Measurements from ENCODE around the gene ARL8A.

DNA sequence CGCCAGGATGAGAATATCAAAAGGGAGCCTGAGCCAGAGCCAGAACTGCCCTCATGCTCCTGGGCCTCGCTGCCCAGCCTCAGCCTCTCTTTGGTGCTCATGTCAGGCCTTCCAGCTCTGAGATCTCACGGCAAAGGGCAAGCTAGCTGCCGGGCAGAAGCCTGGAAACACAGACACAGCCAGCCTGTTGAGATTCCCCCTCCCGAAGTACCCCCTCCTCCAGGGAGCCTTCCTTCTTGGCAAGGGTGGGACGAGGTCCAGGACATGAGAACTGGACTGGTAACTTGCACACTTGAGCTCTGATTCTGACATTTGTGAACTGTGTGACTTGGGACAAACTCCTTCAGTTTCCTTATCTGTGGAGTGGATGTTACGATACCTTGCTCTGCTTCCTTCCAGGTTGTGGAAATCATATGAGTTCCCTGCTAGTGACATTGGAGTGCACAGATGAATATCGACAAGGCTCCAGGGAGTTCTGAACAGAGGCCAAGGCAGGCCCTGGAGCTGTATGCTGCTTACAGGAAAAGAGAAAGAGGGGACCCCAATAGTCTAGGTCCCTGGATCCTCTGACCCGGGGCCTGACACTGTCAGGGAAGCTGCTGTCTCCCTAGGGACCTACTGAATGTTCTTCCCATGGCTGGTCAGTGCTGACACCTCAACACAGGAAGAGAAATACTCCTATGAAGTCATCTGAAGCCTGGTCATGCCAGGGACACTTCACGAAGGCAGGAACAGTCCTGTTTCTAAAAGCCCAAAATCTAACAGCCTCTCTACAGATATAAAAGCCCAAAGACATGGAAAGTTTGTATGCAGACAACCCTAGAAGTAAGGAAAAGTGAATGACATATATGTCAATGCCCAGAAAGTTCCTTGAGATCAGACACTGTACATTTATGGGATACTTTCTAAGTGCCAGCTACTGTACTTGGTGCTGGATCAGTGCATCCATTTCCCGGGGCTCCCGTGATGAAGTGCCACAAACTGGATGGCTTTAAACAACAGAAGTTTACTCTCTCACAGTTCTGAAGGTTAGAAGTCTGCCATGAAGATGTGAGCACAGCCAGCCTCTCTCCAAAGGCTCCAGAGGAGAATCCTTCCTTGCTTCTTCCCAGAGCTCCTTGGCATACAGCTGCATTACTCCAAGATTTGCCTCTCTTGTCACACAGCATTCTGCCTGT is 1.7 kb upstream of the LAD1 start:
- RRBS: no CpG with 5 or more reads among the region's 12 CpGs

- RRBS: no CpG with 5 or more reads among the region's 16 CpGs
Measured at GRCh38 chr1:201405232-201405826, 6.2 kb upstream of the LAD1 start.

GRCh38 chr1:201422285-201422642 is 734 bp upstream of the TNNI1 start:
- RRBS: no CpG with 5 or more reads among the region's 4 CpGs

- RRBS: 13% methylated on average over 5 of the region's 12 CpGs
Measured at GRCh38 chr1:201448128-201448549, 20.8 kb downstream of the PHLDA3 start.

DNA sequence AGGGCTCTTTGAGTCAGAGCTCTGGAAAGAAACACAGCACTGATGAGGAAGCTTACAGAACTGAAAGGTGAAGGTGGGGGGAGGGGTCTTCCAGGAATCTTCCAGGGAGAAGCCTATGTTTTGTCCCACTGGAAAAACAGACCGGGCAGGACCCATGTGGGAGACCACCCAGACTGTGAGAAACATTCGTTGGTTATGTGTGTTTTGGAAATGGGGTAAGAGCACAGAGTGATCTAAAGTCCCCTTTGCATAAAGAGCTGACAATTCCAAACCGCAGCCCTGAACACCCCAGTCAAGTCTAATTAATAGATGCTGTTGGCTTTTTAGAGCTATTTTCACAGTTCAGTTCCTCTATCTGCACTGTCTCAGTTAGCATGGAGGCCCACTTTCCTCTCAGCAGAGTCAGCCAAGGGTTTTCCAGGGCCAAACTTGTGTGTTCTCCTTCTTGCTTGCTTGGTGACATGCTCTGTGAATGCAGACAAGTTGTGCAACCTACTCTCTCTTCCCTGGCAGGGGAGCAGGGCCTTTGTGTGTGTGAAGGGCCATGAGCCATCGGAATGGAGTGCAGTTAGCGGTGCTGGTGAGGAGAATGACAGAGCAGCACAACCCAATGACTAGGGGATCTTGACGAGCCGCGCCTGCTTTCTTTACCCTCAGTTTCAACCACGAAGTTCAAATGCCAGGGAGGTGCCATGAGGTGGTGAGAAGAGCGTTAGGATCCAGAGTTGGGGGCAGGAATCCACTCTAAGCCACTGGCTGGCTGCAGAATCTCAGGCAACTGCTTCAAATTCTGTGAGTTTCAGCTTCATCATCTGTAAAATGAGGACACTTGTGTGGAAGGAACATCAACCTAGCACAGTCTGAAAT is 12.2 kb downstream of the PHLDA3 start:
- RRBS: no CpG with 5 or more reads among the region's 10 CpGs

- RRBS: no CpG with 5 or more reads among the region's 3 CpGs
Measured at GRCh38 chr1:201460941-201461507, 8.0 kb downstream of the PHLDA3 start.

DNA sequence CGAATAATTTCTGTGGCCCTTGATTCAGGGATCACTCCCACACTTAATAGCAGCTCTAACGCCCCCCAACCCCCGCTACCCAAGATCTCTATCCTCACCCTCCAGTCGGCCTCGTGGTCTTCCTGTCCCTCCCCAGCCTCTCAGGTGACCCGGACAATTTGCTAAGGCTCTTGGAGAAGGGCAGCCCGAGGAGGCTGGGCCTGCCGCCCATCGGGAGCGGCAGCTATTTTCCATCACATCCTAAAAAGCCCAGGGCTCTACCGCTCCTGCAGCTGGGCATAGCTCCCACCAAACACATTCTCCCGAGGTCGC is 12.0 kb upstream of the PHLDA3 start:
- RRBS: no CpG with 5 or more reads among the region's 13 CpGs

DNA sequence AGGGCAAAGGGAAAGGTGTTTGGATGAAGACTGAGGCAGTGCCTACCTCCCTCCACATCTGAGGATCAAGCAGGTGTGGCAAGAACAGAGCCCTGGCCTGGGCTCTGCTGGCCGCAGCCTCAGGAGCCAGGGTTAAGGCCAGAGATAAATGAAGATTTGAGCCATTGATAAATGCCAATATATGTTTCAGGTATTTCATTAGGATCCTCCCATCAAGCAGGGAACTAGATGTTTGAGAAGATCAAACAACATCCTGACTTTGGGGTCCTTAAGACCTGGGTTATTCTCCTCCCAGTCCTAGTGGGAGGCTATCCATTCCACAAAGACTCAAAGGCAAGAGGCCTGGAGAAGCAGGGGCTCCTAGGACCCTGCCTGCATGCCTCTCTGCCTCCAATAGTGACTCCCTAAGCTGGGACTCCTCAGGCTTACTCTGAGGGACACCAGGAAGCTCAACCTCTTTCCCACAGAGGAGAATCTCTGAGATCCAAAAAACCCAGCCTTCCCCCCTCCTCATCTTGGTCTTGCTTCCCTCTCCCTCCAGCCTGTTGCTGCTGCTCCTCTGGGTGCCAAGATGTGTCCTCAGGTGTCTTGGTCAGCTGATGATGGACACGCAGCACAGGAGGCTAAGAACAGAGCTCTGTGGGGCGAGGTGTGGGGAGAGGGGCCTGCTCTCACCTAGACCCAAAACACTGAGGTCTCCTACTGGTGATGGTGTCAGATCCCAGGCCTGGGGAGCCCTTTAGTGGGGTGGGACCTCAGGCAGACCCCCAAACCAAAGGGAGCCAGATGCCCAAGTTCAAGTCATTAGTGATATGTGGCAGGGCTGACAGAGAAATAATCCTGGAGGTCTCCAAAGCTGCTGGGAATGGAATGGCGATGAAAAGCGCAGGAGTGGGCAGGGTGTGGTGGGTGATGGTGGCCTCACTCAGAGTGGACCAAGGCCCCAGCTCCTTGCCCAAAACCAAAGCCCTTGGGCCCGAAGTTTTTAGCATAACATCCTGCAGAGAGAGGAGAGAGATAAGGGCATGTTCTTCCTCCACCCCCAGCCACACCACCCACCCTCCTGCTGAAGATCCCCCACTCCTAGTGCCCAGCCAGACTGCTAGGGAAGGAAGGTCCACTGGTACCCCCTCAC is 15.2 kb upstream of the PHLDA3 start:
- RRBS: no CpG with 5 or more reads among the region's 6 CpGs

GRCh38 chr1:201491484-201492037 is 15.4 kb downstream of the CSRP1 start:
- RRBS: no CpG with 5 or more reads among the region's 7 CpGs

- RRBS: no CpG with 5 or more reads among the region's 7 CpGs
Measured at GRCh38 chr1:201753617-201754884, 74.9 kb upstream of the IPO9 start.

- RRBS: no CpG with 5 or more reads among the region's 8 CpGs
Measured at GRCh38 chr1:201902831-201903655, 14.3 kb downstream of the SHISA4 start.

- RRBS: no CpG with 5 or more reads among the region's 3 CpGs
Measured at GRCh38 chr1:201928258-201928560, 18.1 kb downstream of the LMOD1 start.

- RRBS: no CpG with 5 or more reads among the region's 13 CpGs
Measured at GRCh38 chr1:201943250-201944172, 2.8 kb downstream of the LMOD1 start.

GRCh38 chr1:202000938-202002215 is 9.0 kb upstream of the ELF3 start:
- RRBS: no CpG with 5 or more reads among the region's 18 CpGs

DNA sequence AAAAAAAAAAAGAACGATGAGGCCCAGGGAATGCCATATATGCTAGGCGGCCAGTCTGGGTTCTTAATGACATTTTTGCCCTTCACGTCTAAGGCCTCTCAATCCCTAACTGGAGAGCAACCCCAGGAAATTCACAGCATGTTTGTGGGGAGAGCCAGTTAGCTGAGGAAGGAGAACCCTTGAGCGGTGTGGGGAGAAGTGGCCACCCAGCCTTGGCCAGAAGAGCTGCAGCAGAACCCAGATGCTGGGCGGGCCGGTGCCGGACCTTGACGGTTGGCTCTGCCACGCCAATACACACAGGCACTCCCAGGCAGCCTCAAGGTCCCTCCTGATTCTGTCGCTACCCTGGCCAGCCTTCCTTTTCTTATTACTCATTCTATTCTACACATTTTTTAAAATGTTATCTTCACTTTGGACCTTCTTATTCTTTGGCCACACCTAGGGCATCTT is 50.6 kb upstream of the GPR37L1 start:
- RRBS: no CpG with 5 or more reads among the region's 10 CpGs

DNA sequence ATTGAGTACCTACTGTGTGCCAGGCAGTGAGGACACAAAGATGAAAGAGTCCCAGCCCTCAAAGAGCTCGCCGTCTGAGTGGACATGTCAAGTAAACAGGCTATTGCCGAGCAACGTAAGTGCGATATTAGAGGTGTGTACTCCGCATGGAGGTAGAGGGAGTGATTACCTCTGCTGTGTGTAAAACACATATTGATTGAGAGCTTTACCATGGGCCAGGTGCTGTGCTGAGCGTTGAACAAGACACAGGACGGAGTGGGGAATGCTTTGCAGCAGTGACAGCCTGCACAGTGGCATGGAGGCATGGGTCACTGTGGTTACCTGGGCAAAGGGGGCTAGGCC is 49.5 kb upstream of the GPR37L1 start:
- RRBS: no CpG with 5 or more reads among the region's 8 CpGs

GRCh38 chr1:202085773-202086554 is 36.8 kb upstream of the GPR37L1 start:
- RRBS: no CpG with 5 or more reads among the region's 6 CpGs

DNA sequence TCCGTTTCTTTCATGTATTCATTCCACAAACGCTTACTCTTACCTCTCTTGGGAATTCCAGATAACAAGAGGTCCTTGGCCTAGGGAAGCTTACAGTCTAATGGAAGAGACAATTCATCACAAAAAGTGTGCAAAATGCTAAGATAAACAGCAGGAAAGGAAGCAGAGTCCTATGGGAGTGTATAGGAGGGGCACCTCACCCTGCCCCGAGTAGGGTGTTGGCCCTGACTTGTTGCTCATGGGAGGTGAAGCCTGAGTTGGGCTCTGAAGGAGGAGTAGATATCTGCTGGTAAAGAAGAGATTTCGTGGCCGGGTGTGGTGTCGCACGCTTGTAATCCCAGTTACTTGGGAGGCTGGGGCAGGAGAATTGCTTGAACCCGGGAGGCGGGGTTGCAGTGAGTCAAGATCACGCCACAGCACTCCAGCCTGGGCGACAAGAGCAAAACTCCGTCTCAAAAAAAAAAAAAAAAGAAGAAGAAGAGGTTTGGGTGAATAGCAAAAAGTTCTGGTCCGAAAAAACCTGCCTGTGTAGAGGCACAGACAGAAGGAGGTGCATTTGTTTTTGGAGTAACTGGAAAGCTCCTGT is 18.6 kb upstream of the GPR37L1 start:
- RRBS: no CpG with 5 or more reads among the region's 13 CpGs

DNA sequence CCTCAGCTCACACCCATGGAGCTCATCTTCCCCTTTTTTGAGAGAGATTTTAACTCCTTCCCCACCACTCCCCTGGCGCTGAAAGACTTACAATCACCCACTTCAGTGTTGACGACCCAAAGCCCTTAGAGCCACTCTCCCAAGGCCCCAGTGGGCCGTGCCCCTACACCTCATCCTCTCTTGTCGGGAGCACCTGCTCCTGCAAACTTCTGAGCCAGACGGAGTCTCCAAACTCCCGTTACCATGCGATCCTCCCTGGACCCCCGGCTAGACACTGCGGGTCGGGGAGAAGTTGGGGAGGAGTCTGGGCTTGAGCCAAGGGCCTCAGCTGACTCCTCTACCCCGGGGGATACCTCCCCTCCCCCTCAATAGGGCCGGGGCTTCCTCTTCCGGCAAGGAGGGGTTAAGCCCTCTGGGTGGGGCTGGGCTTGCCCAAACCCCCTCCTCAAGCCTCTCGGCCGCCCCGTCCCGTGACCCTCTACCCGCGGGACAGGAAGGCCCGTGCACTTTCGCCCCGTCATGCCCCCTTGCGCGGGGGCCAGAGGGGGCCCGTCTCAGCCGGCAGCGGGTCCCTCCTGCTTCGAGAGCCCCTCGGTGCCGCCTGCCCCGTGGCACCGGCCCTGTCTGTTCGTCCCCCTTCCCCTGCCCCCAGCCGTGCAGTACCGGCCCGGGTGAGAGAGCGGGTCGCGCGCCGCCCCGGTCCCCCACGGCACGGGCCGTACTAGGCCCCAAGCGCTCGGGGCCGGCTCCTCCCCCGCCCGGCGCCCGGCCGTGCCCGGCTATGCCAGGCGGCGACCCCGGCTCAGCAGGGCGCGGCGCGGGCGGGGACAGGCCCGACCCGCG is 747 bp downstream of the ARL8A start:
- RRBS: 1% methylated on average over 30 of the region's 65 CpGs

DNA sequence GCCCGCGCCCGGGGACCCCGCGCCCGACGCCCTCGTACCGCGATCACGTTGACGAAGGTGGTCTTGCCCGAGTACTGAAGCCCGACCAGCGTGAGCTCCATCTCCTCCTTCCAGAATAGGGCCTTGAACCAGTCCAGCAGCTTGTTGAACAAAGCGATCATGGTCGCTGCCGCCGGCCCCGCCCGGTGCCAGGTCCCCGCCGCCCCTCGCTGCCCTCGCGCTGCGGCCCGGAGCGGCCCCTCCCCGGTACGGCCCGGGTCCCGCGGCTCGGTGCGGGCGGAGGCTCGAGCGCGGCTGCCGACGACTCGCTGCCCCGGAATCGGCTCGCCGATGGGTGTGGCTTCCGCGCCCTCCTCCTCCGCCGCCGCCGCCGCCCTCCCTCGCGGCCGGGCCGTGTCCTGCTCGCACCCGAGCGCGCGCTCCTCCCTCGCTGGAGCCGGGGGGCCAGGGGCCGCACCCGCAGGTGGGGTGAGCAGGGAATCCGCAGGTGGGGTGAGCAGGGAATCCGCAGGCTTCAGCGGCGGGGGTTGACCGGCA is at the start of gene ARL8A:
TSS of gene ARL8A (minus strand) at position 326 of the 537 bp plus-strand sequence.
- RRBS: 1% methylated on average over 51 of the region's 72 CpGs